Stomach (tissue), 7 donors: ENCODE results near the genes SNIP1, AKIRIN1 and MACF1.

DNA sequence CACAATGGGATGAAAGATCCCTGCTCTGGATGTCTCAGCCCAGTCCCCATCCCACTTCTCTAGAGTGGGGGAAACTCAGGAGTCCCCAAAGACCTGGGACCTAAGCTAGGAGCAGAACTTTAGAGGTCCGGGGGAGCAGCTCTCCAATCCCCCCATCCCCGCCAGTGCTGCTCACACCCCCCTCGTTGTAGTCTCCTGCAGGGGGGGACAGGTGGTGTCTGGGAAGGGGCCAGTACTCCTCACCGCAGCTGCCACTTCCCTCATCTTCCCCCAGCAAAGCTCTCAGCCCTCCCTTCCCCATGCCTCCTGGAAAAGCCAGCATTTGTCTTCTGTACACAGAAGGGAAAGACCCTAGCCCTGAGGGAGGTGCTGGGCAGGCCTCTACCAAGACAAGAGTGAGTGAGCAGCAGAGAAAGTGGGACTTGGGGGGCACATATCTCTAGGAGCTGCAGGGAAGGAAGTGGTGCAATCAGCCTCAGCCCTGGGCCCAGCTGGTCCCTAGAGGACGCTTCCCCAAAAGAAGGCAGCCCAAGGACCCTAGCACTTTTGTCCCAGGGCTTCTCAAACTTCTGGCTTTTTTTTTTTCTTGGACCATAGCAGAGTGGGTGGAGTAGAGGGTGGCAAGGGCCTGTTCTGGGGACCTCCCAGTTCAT is 12.3 kb downstream of the ZC3H12A start:
- PRO-cap, result no peak
- RAMPAGE, long total RNA, 5 experiments, result no peak in any of the 5 experiments
- RRBS, result no CpG with 5 or more reads among the region's 5 CpGs

GRCh38 chr1:37518742-37519333 is 4.3 kb upstream of the MEAF6 start:
- PRO-cap, result no peak
- RAMPAGE, long total RNA, 5 experiments, result no peak in any of the 5 experiments
- RRBS, result no CpG with 5 or more reads among the region's 17 CpGs

DNA sequence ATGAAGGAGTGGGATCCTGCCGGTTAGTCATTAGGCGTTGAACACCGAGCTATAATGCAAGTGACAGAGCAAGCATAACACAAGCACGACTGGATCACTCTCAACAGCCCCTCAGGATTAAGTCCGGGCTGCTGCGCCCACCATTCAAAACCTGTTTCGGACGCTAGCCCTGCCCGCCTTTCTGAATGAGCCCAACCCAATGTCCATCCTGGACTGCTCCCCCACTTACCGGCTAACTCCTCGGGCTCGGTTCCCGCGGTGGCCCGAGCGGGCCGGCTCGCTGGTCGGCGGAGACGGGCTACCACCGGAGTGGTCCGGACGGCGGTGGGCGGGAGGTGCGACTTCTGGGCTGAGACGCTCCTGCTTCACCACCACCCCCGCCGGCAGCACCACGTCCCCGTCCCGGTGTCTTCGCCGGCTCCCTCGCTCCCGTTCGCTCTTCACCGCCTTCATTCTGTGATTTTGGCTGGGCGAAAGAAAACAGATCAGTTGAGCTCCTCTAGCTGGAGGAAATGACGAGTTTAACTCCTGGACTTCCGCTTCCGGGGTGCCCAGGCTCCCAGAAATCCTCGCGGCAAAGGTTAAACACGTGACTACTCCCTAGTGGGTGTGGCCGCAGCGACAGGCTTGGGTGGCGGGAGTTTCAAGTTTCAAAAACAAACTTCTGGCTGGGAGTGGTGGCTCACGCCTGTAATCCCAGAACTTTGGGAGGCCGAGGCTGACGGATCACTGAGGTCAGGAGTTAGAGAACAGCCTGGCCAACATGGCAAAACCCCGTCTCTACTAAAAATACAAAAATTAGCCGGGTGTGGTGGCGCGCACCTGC is at the start of gene SNIP1:
Gene SNIP1 (minus strand): TSS at position 517 of the 826 bp plus-strand sequence.
- PRO-cap, result unidirectional peak, minus-strand start at position 456 of the sequence
- RAMPAGE, long total RNA, 5 experiments, result start-site peak on the minus strand in 4 of 5 experiments, centred at positions 298 to 499 of the sequence, 8 to 218 reads per replicate
- RRBS, result 2% methylated on average over 25 of the region's 56 CpGs

GRCh38 chr1:37673809-37674460 is 16.4 kb downstream of the C1orf109 start:
- PRO-cap, result no peak
- RAMPAGE, long total RNA, 5 experiments, result no peak in any of the 5 experiments
- RRBS, result no CpG with 5 or more reads among the region's 13 CpGs

DNA sequence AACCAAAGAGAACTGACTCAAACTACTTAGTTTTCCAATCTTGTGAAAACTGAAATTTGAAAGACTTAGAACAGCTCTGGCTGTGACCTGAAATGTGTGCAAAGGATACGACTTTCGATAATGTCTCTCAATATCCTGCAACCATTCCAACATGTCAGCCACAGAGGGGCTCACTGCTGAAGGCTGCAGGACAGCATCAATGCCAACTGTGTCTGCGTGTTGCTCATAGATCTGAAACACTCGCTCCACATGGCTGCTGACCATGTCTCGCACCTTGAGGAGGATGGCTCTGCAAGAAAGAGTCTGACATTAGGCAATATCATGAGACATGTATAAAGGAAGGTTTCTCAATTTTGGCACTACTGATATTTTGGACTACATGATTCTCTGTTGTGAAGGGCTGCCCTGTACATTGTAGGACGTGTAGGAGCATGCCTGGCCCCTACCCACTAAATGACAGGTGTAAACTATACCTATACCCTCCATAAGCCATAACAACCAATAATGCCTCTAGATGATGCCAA is 4.1 kb downstream of the C1orf109 start:
- PRO-cap, result no peak
- RAMPAGE, long total RNA, 5 experiments, result start-site peak on the minus strand in 1 of 5 experiments, centred at position 309 of the sequence, 13 reads per replicate
- RRBS, result no CpG with 5 or more reads among the region's 6 CpGs

DNA sequence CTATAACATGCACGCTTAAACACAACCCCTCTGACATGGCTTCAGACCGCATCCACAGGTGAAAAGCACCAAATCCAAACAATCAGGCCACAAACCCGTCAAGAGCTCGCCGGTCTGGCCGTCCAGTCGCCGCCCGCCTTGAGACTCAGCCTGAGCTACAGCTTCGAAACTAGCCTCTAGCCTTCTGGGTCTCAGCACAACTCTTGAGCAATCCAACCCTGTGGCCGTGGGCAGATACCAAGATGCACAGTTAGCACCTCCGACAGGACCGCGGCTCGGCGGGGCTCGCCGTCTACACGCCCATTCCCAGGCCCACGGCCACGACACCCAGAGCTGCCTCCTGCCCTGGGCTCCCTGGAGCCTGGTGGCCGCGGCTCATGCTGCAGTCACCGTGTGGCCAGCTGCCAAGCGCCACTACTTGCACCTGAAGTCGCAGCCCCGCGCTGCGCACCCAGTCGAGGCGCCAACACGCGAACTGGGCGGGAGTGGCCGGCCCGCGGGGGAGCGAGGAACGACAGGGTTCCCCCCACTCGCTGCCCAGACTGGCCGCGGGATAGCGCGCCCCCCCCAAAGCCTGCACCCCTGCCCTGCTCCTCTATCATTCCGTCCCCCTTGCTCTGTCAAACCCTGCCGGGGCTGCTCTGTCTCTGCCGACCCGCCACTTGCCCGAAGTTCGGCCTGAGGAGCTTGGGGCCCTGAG is 802 bp upstream of the CDCA8 start:
- PRO-cap, result unidirectional peak, plus-strand start at position 454 of the sequence
- RAMPAGE, long total RNA, 5 experiments, result no peak in any of the 5 experiments
- RRBS, result no CpG with 5 or more reads among the region's 50 CpGs

GRCh38 chr1:37833059-37833466 is 25.1 kb upstream of the YRDC start:
- PRO-cap, result no peak
- RAMPAGE, long total RNA, 5 experiments, result no peak in any of the 5 experiments

GRCh38 chr1:38000818-38001123 is 4.5 kb downstream of the FHL3 start:
- PRO-cap, result no peak
- RAMPAGE, long total RNA, 5 experiments, result no peak in any of the 5 experiments
- RRBS, result no CpG with 5 or more reads among the region's 5 CpGs

- PRO-cap, result no peak
- RAMPAGE, long total RNA, 5 experiments, result no peak in any of the 5 experiments
- RRBS, result no CpG with 5 or more reads among the region's 4 CpGs
Observed at GRCh38 chr1:38586976-38587294, 272.6 kb downstream of the RRAGC start.

GRCh38 chr1:38857519-38857764 is 2.1 kb downstream of the RRAGC start:
- PRO-cap, result unidirectional peak, plus-strand start at chr1:38857581
- RAMPAGE, long total RNA, 5 experiments, result no peak in any of the 5 experiments
- RRBS, result no CpG with 5 or more reads among the region's 12 CpGs

- PRO-cap, result bidirectional peak, plus-strand start at chr1:38991288, minus-strand start at chr1:38991032
- RAMPAGE, long total RNA, 5 experiments, result start-site peak on the plus strand in 2 of 5 experiments, at chr1:38991245-38991302 at its widest, 11 to 12 reads per replicate
- RRBS, result 1% methylated on average over 26 of the region's 48 CpGs
Observed at GRCh38 chr1:38990753-38991414, at the start of gene AKIRIN1. Gene AKIRIN1 (plus strand): TSS chr1:38991276.

- PRO-cap, result unidirectional peak, plus-strand start at chr1:39104798; unidirectional peak, plus-strand start at chr1:39104914
- RAMPAGE, long total RNA, 5 experiments, result no peak in any of the 5 experiments
- RRBS, result 8% methylated on average over 16 of the region's 38 CpGs
Observed at GRCh38 chr1:39104615-39105191, 78.6 kb downstream of the NDUFS5 start.

GRCh38 chr1:39107414-39107875 is 81.3 kb downstream of the NDUFS5 start:
- PRO-cap, result no peak
- RAMPAGE, long total RNA, 5 experiments, result start-site peak on the plus strand in 1 of 5 experiments, at chr1:39107694-39107772 at its widest, 6 reads per replicate
- RRBS, result no CpG with 5 or more reads among the region's 8 CpGs

DNA sequence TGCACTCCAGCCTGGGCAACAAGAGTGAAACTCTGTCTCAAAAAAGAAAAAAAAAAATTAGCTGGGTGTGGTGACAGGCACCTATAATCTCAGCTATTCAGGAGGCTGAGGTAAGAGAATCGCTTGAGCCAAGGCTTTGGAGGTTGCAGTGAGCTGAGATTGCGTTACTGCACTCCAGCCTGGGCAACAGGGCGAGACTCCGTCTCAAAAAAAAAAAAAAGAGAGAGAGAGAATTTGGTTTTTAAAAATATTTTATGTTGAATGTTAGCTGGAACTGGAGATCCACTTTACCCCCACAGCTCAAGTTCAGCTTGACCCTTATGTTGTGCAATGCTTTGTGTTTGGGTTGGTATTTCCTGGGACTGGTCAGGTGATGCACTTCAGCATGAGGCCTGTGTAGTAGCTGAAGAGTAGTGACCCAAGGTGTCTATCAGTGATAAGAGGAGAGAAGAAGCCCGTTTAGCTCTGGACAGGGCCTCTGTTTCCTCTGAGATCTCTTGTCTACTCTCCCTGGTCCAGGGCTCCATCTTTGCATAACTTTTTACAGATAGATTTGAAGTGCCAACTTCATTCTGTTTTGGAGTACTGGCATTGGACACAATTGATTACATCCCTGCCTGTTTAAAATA is 36.7 kb upstream of the MACF1 start:
- PRO-cap, result no peak
- RAMPAGE, long total RNA, 5 experiments, result no peak in any of the 5 experiments
- RRBS, result no CpG with 5 or more reads among the region's 5 CpGs

DNA sequence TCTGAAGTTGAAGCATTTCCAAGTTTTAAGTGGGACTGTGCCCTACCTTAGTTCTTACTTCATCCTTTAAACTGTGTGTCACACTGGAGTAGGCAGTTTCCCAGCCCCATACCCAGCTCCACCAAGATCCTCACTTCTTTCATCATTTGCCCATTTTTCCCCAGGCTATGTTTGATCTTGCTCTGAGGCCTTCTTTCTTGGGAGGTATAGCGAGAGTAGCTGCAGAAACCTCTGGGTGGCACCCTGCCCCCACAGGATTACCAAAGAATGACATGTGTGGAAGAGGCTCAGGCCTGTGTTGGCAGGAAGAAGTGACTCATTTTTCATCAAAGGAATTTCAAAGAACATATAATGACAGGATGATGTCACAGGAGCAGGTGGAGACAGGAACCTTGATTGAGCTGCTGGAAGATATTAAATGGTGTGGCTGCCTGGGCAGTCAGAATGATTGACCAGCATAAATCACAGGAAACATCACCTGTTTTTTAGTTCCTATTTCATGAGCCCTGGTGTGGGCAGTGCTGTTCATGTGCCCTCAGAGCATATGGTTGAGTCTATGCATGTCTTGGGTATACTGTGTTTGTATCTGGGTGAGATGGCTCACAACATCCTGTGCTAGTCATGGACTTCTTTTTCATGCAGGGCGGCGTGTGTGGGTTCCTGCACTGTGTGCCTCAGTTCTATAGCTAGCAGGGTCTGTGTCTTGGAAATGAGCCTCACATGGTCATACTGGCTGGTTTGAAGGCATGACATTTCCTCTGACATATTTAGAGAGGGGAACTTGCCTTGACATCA is 20.7 kb upstream of the MACF1 start:
- PRO-cap, result no peak
- RAMPAGE, long total RNA, 5 experiments, result no peak in any of the 5 experiments
- RRBS, result no CpG with 5 or more reads among the region's 3 CpGs

GRCh38 chr1:39196158-39196701 is 8.3 kb upstream of the MACF1 start:
- PRO-cap, result no peak
- RAMPAGE, long total RNA, 5 experiments, result no peak in any of the 5 experiments
- RRBS, result no CpG with 5 or more reads among the region's 5 CpGs

DNA sequence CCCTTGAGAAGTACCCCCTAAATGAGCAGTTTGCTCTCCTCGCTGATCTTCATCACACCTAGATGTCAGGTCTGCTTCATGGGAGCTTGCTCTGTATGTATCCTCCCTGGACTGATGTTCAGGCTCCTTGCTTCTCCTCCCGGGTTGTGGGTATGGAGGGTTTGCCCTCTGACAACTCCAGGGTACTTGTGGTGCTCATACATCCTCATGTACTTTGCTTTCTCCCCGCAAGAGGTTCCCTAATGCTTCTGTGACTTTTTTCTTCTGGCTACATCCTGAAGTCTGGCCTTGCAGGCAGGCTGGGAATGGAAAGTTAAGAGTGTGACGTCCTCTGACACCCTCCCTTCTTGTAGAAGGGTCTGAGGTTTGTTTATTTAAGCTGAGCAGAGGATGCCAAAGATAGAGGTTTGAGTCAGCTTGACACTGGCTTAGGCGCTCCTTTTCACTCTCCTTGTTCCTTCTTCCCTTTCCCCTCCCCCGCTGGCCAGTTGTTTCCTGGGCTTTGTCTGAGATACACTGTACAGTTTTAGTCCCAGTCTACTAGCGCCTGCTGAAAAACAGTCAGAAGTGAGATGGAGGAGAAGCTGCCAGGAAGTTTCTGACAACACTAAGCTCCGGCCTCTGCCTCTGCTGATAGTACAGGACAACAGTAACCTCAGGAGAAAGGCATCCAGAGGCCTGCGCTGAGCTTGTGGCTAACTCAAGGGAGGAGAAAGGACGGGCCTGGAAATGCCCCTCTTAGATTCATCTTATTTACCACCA is at the start of gene MACF1:
Gene MACF1 (plus strand): TSS at position 402 of the 762 bp plus-strand sequence.
- PRO-cap, result bidirectional peak, plus-strand start at position 564 of the sequence, minus-strand start at position 266 of the sequence; bidirectional peak, plus-strand start at position 698 of the sequence, minus-strand start at position 632 of the sequence
- RAMPAGE, long total RNA, 5 experiments, result start-site peak on the plus strand in 2 of 5 experiments, centred at positions 490 to 715 of the sequence, 24 to 73 reads per replicate
- RRBS, result no CpG with 5 or more reads among the region's 10 CpGs

DNA sequence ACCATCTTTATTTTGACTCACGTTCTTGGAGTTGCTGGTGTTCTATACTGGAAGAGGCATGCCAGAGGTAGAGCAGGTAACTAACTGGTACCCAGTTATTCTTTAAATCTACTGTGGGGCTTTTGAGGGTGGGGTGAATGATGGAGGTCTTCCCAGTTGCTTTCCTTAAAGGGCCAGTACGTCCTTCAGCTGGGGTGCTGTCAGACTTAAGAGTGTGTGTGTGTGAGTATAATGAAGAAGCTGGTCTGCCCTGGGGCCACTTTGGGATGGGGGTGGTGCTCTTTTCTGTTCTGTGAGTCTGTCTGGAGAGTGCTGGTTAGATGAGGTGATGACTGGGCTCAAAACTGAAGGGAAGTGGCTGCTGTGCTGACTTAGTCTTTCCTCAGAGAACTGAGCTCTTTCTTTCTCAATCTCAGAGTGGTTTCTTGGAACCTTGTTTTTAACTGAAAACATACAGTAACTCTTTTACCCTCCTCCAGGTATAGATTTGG is 606 bp downstream of the MACF1 start:
- PRO-cap, result bidirectional peak, plus-strand start at position 259 of the sequence, minus-strand start at position 208 of the sequence; bidirectional peak, plus-strand start at position 341 of the sequence, minus-strand start at position 346 of the sequence
- RAMPAGE, long total RNA, 5 experiments, result no peak in any of the 5 experiments
- RRBS, result no CpG with 5 or more reads among the region's 2 CpGs

GRCh38 chr1:39220739-39221035 is 16.2 kb downstream of the MACF1 start:
- PRO-cap, result no peak
- RAMPAGE, long total RNA, 5 experiments, result no peak in any of the 5 experiments
- RRBS, result no CpG with 5 or more reads among the region's 1 CpG

GRCh38 chr1:39266145-39266753 is 61.8 kb downstream of the MACF1 start:
- PRO-cap, result no peak
- RAMPAGE, long total RNA, 5 experiments, result no peak in any of the 5 experiments
- RRBS, result no CpG with 5 or more reads among the region's 1 CpG